ENCODE measurements around the genes RNF43 and MTMR4.

GRCh38 chr17:57940606-57941307 is 14.5 kb downstream of the CUEDC1 start:
- RRBS = no CpG with 5 or more reads among the region's 5 CpGs
CAGE:
- cytosol, long polyA plus RNA = no peak
- long polyA plus RNA = no peak
- nucleus, long polyA plus RNA = no peak

GRCh38 chr17:57942006-57942232 is 13.3 kb downstream of the CUEDC1 start:
- RRBS = no CpG with 5 or more reads among the region's 5 CpGs
CAGE:
- cytosol, long polyA plus RNA = no peak
- long polyA plus RNA = no peak
- nucleus, long polyA plus RNA = no peak

DNA sequence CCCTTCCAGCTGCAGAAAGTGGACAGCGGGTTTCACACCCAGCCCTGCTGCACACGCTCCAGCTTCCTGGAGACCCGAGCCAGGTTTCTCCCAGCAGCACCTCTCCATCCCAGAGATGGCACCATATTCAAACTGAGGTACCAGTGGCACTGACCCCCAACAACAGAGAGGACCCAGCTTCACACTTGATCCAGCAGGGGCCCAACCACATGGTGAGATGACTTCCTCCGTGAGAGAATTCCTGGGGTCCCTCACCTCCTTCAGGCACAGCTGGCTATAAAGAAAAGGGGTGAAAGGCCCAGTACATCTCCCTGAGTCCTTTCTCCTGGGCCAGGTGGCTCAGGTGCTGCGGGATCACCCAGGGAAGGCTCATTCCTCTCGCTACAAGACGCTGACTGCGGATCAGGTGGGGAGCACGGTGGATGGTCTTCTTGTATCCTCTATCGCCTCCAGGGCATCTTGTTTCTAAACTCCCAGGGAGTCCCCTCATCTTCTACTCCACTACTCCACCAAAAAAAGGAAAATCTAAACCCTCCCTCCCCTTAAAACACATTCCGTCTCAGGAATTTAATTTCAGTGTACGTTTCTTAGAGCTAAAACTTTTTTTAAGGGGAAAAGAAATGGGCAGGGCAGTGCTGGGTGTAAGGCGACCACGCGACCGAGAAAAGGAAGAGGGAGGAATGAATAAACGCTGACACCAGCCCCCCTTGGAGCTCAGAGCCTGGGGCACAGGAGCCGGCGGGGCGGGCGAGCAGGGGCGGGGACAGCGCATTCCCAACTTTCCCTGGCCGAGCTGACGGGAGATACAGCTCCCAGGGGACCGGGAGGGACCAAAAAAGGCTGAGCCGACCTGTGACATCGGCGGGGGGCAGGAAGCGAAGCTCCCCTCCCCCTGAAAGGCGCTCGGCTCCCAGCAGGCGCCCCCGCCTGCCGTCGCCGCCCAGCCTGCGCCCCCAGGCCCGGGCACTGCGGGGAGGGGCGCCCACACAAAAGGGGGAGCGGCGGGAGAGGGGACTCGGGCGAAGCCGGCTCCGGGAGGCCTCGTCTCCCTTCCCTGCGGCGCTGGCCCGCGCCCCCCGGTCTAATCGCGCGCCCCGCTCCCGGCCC is 1.0 kb downstream of the CUEDC1 start:
- RRBS = 3% methylated on average over 24 of the region's 58 CpGs
CAGE:
- cytosol, long polyA plus RNA = no peak
- long polyA plus RNA = no peak
- nucleus, long polyA plus RNA = no peak

DNA sequence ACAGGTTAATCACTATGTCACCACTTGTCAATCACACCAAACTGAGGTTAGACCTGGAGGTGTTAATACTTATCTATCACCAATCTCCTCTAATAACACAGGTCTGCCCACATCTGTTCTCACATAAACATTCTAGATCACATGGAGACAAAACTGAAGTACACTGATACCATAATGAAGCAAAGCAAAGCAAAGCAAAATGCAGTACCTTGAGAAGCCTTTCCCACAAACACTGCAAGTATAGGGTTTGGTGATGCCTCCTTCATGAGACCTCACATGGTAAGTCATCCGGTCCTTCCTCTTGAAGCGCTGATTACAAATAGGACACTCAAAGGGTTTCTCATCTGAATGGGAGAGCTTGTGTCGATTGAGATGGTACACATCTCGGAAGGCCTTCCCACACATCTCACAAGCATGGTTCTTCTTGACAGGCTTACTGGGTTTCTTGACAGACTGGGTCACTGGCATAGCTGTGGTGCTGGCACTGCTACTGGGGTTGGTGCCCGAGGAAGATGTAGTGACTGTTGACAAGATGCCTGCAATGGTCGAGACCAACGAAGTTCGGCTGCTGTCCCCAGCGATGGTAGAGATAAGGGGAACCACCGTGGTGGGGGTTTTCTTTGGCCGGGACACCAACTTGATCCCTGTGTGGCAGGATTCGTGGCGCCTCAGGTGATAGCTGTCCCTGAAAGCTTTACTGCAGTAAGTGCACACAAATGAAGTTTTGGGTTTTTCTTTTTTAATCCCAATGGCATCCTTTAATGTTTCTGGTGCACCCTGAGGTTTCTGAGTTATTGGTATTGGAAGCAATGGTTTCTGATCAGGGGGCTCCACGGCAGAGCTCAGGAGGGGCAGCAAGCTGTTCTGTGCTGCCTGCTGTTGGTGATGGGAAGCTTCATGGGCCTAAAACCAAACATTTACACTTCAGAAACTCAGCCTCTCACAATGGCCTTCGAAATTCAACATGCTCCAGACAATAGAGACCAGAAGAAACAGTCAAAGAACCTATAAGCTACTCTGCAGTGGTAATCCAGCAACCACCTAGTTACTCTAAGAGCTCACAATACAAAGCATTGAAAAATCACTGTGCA is 5.2 kb downstream of the VEZF1 start:
- RRBS = no CpG with 5 or more reads among the region's 15 CpGs
CAGE:
- cytosol, long polyA plus RNA = no peak
- long polyA plus RNA = no peak
- nucleus, long polyA plus RNA = no peak

DNA sequence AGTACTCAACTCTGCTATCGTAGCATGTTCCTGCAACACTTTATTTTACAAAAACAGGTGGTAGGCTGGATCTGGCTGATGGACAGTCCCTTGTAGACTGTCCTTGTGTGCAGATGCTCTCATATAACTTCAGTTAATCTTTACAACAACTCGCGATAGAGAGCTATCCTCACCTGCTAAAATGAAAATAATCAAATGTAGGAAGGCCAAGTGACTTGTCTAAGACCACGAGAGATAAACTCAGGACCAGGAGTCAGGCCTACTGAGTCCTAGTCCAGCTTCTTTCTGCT is 3.0 kb downstream of the DYNLL2 start:
- RRBS = no CpG with 5 or more reads among the region's 4 CpGs
CAGE:
- cytosol, long polyA plus RNA = no peak
- long polyA plus RNA = no peak
- nucleus, long polyA plus RNA = no peak

DNA sequence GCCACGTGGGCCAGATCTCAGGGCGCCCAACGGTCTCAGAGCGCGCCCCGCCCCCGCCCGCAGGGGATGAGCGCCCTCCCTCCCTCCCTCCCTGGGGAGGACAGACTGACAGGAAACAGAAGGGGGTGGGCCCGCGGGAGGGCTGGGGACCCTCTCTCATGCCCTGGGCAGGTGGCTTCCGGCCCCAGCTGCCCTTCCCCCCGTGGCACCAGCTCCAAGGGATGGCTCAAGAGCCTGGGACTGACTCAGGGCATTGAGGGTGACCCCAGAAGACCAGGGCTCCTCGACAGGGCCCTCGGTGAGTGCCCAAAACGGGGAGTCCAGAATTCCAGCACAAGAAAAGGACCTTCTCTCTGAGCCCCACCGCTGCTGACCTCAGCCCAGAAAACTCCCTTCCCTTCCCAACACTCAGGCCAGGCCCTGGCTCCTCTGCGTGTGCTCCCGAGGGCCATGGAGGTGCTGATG is 4.0 kb upstream of the TSPOAP1 start:
- RRBS = no CpG with 5 or more reads among the region's 19 CpGs
CAGE:
- cytosol, long polyA plus RNA = no peak
- long polyA plus RNA = no peak
- nucleus, long polyA plus RNA = no peak

DNA sequence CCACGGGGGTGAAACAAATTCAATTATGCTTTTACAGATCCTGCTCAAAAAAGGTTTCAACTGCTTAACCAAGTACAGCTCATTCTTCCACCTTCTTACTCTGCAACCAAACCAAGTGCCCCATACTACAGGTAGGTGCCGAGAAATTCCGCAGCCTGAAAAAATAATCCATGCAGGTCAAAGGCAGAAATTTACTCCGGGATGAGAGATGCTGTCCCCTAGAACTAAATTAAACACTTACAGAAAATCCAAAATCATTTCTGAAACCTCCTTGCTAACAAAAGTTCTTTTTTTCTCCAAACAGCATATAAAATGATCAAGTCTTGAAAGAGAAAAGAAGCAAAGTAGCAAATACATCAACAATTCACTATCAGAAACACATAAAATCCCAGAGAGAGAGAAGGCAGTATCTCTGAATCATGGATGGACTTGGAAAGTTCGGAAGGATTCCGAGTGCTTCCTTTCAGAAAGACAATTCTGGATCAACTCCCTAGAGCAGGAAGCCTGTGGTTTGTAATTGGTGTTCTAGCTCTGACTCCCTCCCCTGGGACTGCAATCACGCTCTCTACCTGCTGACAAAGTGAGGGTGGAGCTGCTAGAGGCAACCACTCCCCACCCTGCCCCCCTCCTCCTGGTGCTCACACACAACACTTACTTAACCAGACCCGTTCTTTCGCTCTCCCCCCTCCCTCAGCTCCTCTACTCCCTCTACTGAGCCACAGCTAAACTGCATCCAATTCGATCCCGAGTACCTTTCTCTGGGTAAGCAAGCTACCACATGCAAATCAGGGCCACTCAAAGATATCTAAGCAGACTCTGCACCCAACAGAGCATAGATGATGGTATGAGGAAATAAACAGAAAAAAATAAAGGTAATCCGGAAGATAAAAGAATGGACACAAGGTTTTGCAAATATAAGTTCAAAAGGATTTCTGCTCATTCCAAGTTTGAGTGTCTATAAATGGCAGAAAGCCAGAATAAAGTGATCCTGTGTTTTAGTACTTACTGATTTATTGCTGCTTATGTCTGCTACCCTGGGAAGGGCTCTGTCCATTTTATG is at the start of gene RNF43:
RNF43 (minus strand) TSS at position 491 of the 1,060 bp plus-strand sequence.
- RRBS = no CpG with 5 or more reads among the region's 12 CpGs
CAGE:
- cytosol, long polyA plus RNA = no peak
- long polyA plus RNA = no peak
- nucleus, long polyA plus RNA = no peak

- RRBS = 1% methylated on average over 20 of the region's 72 CpGs
CAGE:
- cytosol, long polyA plus RNA = no peak
- long polyA plus RNA = no peak
- nucleus, long polyA plus RNA = no peak
Observed at GRCh38 chr17:58513919-58515030, at the start of gene MTMR4. Gene MTMR4, minus strand, starts transcription at chr17:58514638.

GRCh38 chr17:58756805-58757195 is 1.1 kb downstream of the PPM1E start:
- RRBS = 7% methylated on average over 6 of the region's 11 CpGs
CAGE:
- cytosol, long polyA plus RNA = no peak
- long polyA plus RNA = no peak
- nucleus, long polyA plus RNA = no peak

DNA sequence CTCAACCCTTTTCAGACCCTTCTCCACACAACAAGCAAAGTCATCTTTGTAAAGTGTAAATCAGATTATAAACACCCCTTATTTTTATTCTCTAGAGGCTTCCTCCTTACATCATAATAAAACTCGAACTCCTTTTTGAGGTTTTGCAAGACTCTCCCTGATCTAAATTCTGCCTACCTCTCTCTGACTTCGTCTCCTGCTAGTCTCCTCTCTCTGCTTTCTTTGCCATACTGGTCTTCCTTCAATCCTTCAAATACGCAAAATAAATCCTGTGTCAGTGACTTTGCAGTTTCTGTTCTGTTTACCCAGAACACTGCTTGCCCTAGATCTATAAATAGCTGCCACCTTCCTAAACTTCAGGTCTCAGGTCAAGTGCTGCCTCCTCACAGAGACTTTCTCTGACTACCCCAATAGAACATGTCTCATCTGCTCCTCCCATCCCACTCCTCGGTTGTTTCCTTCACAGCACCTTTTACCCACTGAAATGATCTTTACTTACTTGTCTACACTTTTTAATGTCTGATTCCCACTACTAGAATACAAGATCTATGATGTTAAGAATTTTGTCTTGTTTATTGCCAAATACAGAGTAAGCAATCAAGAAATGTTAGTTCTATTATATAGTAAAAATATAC is 78.9 kb downstream of the TRIM37 start:
- RRBS = no CpG with 5 or more reads among the region's 4 CpGs
CAGE:
- cytosol, long polyA plus RNA = no peak
- long polyA plus RNA = no peak
- nucleus, long polyA plus RNA = no peak

GRCh38 chr17:59154207-59155027 is 569 bp downstream of the SKA2 start:
- RRBS = 1% methylated on average over 16 of the region's 45 CpGs
CAGE:
- cytosol, long polyA plus RNA = no peak
- long polyA plus RNA = no peak
- nucleus, long polyA plus RNA = no peak

GRCh38 chr17:59211159-59211706 is 1.4 kb downstream of the SMG8 start:
- RRBS = no CpG with 5 or more reads among the region's 7 CpGs
CAGE:
- cytosol, long polyA plus RNA = no peak
- long polyA plus RNA = no peak
- nucleus, long polyA plus RNA = no peak

DNA sequence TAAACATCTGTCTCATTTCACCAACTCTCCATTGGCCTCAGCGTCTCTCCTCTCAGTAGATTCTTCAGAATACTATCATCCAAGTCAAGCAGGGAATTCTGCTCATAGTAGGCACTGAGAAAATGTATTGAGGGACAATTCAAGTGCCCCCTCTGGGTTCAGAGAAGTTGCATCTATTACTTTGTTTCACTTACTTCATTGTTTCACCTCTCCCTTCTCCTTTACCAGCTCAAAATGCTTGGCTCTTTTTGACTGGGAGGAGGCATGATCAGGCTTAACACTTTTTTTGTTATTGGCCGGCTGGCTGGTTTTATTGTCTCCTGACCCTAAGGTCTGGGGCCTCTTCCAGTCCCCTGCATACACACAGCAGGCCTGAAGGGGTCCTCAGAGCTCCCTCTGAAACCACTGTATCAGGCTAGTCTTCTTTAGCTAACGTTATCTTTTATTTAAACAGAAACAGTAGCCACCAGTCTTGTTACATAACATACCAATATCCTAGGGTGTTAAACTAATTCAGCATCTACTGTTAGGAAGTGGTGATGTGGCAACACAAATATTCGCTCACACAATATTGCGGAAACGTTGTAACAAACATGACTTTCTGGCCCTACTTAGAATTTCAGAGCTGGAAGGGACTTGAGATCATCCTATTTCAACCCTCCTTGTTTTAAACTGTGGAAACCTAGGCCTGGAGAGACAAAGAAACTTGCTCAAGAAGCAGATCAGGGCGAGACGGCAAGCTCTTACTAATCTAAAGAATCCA is 1.9 kb upstream of the YPEL2 start:
- RRBS = no CpG with 5 or more reads among the region's 8 CpGs
CAGE:
- cytosol, long polyA plus RNA = no peak
- long polyA plus RNA = no peak
- nucleus, long polyA plus RNA = no peak

DNA sequence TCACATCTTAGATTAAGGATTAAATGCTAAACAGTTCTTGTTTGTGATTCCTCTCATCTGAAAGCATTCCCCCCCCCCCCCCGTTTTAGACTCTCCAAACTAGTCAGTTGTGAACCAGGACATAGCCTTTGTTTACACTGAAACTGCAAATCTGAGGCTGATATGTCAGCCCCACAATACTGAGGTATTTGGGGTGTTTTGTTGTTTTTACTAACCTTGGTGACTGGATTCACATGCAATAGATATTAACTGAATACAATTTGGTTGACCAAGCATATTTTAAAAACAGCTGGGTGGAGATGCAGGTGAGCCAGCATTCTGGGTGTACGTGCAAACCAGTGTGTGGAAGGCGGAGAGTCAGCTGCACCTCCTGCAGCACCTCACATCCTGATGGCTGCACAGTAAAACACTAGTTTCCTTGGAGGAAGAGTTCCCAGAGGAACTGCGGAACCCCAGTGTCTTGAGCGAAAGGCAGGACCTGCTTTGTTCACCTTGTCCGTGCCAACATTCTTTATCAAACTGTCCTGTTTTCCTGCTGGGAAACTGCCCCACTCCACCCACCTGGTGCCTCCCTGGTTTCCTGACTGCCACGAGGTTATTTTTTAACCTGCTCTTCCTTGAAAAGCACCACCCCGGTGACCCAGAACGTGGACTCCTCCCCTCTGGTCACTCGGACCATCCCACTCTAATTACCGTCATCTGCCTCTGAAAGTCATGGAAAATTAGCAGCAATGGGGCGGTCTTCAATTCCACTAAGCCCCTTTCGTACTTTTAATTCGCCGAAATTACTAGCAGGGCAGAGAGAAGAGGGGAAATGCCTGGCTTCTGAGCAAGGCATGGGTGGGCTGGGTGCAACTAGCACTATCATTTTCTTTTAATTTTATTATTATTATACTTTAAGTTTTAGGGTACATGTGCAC is 1.1 kb upstream of the YPEL2 start:
- RRBS = no CpG with 5 or more reads among the region's 15 CpGs
CAGE:
- cytosol, long polyA plus RNA = no peak
- long polyA plus RNA = no peak
- nucleus, long polyA plus RNA = no peak

- RRBS = no CpG with 5 or more reads among the region's 7 CpGs
CAGE:
- cytosol, long polyA plus RNA = no peak
- long polyA plus RNA = no peak
- nucleus, long polyA plus RNA = no peak
Observed at GRCh38 chr17:59378539-59379111, 47.2 kb downstream of the YPEL2 start.

DNA sequence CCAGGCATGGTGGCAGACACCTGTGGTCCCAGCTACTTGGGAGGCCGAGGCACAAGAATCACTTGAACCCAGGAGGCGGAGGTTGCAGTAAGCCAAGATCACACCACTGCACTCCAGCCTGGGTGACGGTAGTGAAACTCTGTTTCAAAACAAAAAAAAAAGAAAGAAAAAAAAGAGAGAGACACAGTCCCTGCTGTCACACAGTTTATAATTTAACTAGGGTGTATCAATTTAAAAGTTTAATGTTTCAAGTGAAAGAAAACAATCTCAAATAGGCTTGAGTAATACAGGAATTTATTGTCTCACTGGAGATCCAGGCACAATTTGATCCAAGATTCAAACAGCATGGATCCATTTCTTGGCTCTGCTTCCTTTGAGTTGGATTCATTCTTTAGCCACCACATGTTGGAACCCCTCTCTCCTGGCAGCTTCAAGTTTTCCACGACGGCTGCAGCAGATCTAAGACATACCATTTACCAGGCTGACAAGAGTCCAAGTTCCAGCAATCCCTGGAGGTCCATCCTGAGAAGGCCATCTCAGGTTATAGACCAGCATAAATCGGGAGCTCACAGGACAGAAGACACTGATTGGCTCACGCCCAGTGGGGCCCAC is 97.5 kb downstream of the YPEL2 start:
- RRBS = no CpG with 5 or more reads among the region's 7 CpGs
CAGE:
- cytosol, long polyA plus RNA = no peak
- long polyA plus RNA = no peak
- nucleus, long polyA plus RNA = no peak

DNA sequence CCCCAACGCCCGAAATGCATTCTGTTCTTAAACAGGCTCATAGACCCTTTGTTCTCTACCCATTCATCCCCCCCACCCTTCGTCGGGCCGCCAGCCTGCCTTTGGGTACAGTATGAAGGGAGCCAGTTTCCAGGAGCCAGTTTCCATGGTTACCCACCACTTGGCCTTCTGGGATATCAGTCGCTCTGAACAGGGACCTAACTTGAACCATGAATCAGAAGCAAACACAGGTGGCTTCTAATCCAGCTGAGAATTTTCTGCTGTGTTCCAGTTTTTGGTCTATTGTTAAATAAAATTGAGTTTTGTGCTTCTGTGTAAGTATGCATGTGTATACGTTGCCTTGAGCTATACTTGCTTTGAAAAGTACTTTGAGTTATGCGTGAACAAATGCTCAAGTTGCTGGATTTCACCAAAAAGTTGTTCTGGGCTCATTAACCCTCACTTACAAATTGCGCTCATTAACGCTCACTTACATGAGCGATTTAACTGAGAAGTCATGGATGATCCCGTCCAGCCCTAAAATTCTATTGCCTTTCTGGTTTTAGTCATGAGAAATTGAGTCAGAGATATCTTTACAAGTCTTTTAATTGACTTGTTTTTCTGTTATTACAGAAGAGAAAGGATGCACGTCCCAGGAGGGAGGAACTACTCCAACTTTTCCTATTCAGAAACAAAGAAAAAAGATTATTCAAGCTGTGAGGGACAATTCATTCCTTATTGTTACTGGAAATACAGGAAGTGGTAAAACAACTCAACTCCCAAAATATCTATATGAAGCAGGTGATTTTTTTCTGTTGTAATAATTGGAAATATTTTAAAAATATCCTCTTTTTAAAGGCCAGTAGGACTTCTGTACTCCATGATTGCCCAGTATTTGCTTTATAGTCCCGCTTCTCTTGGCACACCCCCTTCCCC is 862 bp downstream of the DHX40 start:
- RRBS = no CpG with 5 or more reads among the region's 14 CpGs
CAGE:
- cytosol, long polyA plus RNA = no peak
- long polyA plus RNA = start-site peak on the plus strand centred at position 661 of the sequence, 82 bp wide, 27 and 21 reads in 2 replicates
- nucleus, long polyA plus RNA = no peak

DNA sequence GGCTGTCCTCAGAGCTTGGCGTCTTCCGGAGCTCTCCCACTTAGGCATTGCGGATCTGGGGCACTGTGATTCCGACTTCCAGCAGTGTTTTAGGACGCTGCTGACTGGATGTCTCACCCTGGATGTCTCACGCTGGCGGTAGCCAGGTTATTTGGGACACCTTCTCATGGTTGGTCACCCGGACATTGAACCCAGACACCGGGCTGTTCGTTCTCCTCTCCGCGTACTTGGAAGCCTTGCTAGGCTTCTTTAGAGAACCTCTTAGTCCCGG is 270 bp downstream of the VMP1 start:
- RRBS = 2% methylated on average over 7 of the region's 13 CpGs
CAGE:
- cytosol, long polyA plus RNA = no peak
- long polyA plus RNA = no peak
- nucleus, long polyA plus RNA = no peak

- RRBS = no CpG with 5 or more reads among the region's 2 CpGs
CAGE:
- cytosol, long polyA plus RNA = no peak
- long polyA plus RNA = no peak
- nucleus, long polyA plus RNA = no peak
Observed at GRCh38 chr17:59783234-59783546, 75.7 kb downstream of the VMP1 start.

DNA sequence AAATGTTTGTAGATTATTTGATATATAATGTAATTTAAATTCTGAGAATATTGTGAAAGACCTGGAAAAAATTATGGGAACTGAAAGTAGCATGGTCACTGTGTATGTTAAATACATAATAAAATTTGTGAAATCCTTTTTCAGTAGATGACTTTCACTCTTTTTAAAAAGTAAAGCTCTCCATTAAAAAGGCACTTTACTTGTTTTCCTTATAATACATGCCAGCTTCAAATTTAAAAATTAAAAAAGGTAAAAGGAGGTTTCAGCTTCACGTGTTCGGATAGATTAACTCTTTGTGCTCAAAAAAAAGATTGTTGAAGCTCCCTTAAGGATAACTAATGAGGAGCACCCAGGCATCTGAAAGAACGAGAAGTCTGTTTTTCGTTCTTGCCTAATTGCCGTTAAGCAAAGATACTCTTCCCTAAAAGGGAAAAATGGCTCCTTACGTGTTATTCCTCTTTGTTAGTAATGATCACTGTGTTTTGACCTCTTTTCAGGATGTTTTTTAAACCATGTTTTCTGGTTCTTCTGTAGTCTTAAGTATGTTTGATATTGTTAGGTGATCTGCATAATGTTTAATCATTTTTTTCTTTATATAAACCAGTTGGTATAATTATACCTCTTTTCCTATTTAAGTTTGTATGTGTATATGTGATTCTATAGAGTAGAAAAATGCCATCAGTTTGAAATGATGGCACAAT is 87.7 kb downstream of the TUBD1 start:
- RRBS = no CpG with 5 or more reads among the region's 6 CpGs
CAGE:
- cytosol, long polyA plus RNA = no peak
- long polyA plus RNA = no peak
- nucleus, long polyA plus RNA = no peak

Data from SK-N-SH (cell line).